Spleen (tissue), 7 donors: ENCODE data around the gene KCNN2.

DNA sequence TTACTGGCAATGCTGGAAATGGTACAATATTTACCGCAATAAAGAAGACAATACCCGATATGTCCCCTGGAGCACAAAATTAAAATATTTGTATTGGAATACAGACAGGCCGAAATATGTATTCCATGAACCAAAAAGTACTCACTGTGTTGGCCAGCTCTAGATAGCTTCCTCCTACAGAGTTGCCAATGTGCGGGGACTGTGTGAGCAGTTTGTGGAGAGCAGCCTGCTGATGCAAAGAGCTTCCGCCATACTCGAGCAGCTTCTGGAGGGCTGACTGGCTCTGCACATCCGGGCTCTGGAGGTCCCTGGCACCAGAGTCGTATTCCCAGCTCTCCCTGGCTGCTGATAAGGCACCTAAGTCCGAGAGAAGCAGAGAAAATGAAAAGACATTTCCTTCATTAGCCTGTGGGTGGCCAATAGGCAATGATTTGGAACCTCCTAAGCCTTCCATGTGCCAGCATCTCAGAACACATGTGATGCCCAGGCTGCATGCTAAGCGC lies 94.4 kb downstream of the TSSK1B start:
- PRO-cap, 4 experiments = no peak in any of the 4 experiments
- RAMPAGE, long total RNA, 4 experiments = no peak in any of the 4 experiments

DNA sequence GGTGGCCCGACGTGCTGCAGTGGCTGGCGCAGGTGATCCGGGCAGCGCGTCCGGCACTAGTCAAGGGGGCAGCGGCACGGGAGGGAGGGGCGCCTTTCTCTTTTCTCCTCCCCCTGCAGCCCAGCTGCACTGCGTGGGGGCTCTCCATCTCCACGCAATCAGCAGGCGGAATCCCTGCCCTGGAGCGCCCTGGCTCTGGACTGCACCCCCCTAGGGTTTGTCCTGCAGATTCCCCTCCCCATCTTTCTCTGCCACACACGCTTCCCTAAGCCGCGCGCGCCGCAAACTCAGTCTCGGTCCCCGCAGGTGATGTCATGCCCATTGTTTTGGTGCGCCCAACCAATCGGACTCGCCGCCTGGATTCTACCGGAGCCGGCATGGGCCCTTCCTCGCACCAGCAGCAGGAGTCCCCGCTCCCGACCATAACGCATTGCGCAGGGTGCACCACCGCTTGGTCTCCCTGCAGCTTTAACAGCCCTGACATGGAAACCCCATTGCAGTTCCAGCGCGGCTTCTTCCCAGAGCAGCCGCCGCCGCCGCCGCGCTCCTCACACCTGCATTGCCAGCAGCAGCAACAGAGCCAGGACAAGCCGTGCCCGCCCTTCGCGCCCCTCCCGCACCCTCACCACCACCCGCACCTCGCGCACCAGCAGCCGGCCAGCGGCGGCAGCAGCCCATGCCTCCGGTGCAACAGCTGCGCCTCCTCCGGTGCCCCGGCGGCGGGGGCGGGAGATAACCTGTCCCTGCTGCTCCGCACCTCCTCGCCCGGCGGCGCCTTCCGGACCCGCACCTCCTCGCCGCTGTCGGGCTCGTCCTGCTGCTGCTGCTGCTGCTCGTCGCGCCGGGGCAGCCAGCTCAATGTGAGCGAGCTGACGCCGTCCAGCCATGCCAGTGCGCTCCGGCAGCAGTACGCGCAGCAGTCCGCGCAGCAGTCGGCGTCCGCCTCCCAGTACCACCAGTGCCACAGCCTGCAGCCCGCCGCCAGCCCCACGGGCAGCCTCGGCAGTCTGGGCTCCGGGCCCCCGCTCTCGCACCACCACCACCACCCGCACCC lies at the start of gene KCNN2:
Gene KCNN2 (plus strand): TSS at position 413 of the 1,054 bp plus-strand sequence.
- PRO-cap, 4 experiments = peak in 4 of 4 experiments; most common plus-strand start position 499 of the sequence (in 4); most common minus-strand start position 295 of the sequence (in 4)
- RAMPAGE, long total RNA, 4 experiments = start-site peak on the plus strand in 1 of 4 experiments, centred at position 422 of the sequence, 7 reads per replicate

DNA sequence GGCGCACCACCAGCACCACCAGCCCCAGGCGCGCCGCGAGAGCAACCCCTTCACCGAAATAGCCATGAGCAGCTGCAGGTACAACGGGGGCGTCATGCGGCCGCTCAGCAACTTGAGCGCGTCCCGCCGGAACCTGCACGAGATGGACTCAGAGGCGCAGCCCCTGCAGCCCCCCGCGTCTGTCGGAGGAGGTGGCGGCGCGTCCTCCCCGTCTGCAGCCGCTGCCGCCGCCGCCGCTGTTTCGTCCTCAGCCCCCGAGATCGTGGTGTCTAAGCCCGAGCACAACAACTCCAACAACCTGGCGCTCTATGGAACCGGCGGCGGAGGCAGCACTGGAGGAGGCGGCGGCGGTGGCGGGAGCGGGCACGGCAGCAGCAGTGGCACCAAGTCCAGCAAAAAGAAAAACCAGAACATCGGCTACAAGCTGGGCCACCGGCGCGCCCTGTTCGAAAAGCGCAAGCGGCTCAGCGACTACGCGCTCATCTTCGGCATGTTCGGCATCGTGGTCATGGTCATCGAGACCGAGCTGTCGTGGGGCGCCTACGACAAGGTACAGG lies 920 bp downstream of the KCNN2 start:
- PRO-cap, 4 experiments = no peak in any of the 4 experiments
- RAMPAGE, long total RNA, 4 experiments = no peak in any of the 4 experiments

DNA sequence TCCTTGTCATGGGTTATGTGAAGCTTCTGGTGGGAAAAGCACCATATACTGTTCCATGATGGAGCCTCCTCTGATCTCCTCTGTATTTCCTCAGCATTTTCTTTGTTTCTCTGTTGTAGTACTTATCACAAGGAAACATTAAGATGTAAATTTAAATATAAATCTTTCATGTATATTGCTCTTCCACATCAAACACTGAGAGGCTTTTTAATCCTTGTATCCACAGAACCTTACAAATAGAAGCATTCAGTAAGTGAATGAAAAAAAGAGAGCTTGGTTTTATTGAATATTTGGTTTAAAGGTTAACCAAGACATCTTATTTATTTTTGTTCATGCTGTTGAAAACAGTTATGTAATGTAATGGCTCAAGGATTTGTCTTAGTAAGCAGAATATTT lies 31.1 kb downstream of the KCNN2 start:
- PRO-cap, 4 experiments = no peak in any of the 4 experiments
- RAMPAGE, long total RNA, 4 experiments = no peak in any of the 4 experiments

DNA sequence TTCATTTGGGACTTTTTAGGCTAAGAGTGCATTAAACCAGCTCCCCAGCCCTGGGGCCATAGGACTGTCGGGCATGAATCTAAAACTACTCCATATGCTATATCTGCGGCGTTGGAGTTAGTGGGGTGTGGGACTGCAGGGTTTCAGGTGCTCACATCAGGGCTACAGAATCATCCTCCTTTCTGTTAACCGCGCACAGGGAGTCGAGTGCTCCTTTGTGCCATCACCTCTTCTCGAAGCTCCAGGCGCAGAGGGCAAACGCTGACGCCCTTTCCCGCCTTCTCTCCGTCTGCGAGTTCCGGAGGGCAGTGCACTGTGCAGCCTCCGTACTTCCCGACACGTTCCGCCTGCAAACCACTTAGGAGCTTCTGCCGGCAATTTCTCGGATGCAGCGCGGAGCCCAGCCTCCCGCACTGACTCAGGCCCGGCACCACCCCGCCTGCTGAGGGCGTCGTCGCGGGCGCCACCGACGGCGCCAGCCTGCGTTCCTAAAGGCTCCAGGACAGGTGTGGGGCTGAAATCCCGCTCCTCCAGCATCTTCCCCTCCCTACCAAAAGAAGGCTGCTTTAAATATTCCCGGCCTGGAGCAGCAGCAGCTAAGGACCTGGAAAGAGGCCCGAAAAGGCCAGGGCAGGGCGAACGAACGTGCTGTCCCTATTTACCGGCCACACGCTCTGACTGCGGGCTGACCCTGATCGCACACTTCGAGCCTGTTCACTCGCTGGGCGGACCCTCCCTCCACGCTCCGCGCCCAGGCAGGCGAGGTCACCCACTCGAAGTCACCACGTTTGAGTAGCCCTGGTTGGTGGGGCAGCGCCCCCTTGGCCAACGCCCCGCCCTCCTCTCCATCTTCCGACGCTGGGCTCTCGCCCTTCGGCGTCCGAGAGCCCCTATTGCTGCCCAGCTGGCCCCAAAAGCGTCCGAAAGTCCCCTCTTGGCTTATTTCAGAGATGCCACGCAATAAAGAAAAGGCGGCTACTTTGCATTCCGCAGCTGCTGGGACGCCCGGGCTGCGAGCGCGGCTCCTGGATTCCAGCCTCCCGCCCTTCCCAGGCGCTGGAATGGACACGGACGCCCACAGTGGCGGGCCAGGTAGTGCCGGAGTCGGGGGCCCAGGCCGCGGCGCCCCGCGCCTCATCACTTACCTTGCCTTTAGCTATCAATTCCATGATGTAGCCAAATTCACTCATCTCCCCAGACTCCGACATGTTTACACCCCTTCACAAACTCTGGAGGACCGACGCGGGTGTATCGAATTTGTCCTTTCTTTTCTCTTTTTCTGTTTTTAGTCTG lies 9.6 kb upstream of the TRIM36 start:
- PRO-cap, 4 experiments = peak in 1 of 4 experiments; most common plus-strand start position 1,095 of the sequence (in 1)
- RAMPAGE, long total RNA, 4 experiments = no peak in any of the 4 experiments

DNA sequence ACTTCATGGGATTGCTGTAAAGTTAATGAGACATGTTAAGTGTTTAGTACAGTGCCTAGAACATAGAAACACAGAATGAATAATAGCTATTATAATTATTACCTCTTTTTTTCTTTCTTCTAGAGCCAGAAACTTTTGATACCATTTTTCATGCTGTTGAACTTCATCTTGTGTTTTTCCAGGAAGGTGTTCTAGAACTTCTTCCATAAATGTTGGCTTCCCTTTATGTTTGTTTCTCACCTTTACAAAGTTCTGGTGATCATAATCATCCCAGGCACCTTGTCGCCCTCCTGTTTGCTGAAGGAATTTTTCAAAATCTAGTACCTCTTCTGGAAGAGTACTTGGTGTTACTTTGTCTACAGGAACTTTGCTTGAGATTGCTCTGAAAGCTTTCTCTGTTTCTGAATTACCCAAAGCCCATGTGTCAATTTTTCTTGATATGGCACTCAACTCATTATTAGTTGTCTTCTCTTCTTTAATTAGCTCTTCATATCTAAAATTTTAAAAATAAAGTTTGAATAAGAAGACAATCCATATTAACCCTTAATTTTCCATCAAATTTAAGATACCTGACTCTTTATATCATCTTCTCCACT lies 12.5 kb upstream of the PGGT1B start:
- PRO-cap, 4 experiments = no peak in any of the 4 experiments
- RAMPAGE, long total RNA, 4 experiments = no peak in any of the 4 experiments

DNA sequence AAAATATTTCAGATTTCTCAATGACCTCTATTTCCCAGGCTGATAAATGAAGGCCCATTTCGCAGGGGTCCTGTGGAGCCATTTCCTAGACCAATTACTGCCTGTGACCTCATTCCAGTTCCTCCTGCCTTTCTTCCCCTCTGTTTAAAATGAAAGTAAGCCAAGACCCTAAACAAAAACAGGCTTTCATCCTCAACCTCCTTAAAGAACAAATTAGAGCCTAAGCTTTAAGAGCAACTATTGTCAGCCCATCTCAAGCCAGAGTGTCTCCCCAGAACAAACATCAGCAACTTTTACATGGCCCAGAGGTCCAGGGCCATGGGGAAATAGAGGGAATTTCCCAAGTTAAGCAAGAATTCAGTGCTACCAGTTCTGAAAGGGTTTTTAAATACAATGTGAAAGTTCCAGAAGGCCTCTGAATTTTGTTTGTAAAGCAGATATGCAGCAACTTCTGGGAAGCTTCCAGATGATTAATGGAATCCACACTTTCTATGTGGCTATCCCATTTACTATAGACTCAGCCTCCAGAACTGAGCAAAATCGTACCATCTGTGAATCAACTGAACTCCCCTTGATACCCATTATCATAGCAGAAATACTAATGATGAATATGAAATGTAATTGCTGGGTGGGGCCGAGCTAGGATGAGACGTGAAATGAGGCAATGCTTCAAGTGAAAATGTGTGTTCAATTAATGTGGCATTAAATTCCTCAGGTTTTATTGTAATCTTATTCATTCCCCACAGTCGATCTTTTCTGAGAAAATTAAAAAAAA lies 93.9 kb downstream of the FEM1C start:
- PRO-cap, 4 experiments = peak in 1 of 4 experiments; most common minus-strand start position 265 of the sequence (in 1)
- RAMPAGE, long total RNA, 4 experiments = no peak in any of the 4 experiments

- PRO-cap, 4 experiments = no peak in any of the 4 experiments
- RAMPAGE, long total RNA, 4 experiments = no peak in any of the 4 experiments
Observed at GRCh38 chr5:115455899-115456352, 88.6 kb downstream of the FEM1C start.

DNA sequence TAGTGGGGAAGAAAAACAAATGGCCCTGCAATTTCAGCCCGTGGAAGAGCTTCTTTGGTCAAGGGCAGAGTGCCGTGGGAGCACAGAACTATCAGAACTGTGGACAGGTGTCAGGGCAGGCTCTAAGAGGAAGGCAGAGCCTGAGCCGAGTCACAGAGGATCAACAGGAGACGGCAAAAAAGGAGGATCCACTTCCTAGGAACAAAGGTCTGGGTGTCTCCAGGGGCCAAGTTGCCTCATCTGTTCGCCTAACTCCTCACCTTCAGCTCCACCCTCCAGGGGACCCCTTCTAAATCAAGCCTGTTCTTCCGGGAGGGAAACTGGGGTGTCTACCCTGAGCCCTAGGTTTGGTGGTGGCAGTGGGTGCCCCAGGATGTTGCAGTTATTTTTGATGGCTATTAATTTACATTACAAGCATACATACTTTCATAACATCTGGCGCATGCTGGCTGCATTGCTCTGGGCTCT lies 88.0 kb downstream of the FEM1C start:
- PRO-cap, 4 experiments = no peak in any of the 4 experiments
- RAMPAGE, long total RNA, 4 experiments = no peak in any of the 4 experiments

- PRO-cap, 4 experiments = no peak in any of the 4 experiments
- RAMPAGE, long total RNA, 4 experiments = no peak in any of the 4 experiments
Observed at GRCh38 chr5:115538455-115539338, 5.9 kb downstream of the FEM1C start.

DNA sequence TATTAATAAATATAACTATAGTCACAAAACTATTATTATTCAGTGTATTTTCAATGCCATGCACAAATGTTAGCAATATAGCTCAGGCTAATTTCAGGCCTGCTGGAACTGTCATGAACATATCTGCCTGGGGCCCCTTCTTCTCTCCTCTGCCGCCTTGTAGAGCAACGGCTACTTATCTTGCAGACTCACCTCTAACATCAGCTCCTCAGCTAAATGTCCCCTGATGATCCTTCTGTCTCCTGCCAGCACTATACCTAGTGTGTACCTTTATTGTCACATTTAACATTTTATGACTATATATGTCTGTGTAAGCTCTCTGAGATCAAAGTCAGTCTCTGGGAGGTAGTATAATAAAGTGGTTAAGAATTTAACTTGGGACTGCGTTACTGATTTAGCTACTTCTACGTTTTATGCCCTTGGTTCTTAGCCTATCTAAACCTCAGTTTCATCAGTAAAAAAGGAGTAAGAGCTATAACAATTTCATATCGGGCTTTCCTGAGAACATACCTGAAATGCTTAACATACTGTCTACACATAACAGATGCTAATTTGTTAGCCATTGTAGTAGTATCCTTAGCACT lies 2.2 kb downstream of the TMED7 start:
- PRO-cap, 4 experiments = no peak in any of the 4 experiments
- RAMPAGE, long total RNA, 4 experiments = no peak in any of the 4 experiments

GRCh38 chr5:115735016-115735580 lies 81.4 kb downstream of the CDO1 start:
- PRO-cap, 4 experiments = no peak in any of the 4 experiments
- RAMPAGE, long total RNA, 4 experiments = no peak in any of the 4 experiments

DNA sequence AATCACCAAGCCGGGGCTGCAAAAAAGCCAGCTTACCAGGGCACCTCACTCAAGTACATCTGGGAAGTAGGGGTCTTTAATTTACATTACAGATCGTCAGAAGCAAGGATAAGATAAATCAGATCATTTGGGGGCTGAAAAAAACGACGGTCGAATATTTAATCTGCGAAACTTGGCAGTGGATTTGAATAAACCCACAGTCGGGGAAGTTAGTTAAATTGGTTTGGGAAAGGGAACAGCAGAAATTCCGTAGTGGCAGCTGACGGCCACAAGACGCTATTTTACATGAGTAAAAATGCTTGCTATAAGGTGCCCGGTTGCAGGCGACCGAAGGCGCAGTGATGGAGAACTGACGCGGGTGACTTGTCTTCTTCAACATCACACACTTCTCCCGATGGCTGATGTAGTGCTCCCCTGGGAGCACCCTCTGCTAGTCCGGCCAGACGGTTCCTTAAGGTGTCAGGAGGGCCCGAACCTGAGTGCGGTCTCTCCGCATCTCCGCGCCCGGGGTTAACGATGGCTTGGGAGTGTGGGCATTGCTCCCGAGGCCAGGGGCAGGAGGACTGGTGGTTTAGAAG lies 1.0 kb downstream of the CDO1 start:
- PRO-cap, 4 experiments = no peak in any of the 4 experiments
- RAMPAGE, long total RNA, 4 experiments = no peak in any of the 4 experiments

- PRO-cap, 4 experiments = no peak in any of the 4 experiments
- RAMPAGE, long total RNA, 4 experiments = no peak in any of the 4 experiments
Observed at GRCh38 chr5:115841082-115841459, 294 bp downstream of the ATG12 start.

GRCh38 chr5:116455155-116455354 lies 119.6 kb downstream of the SEMA6A start:
- PRO-cap, 4 experiments = no peak in any of the 4 experiments
- RAMPAGE, long total RNA, 4 experiments = no peak in any of the 4 experiments

GRCh38 chr5:116571741-116572294 lies 2.8 kb downstream of the SEMA6A start:
- PRO-cap, 4 experiments = peak in 1 of 4 experiments; most common plus-strand start chr5:116572133 (in 1); most common minus-strand start chr5:116571986 (in 1)
- RAMPAGE, long total RNA, 4 experiments = no peak in any of the 4 experiments

- PRO-cap, 4 experiments = peak in 1 of 4 experiments; most common minus-strand start chr5:117147433 (in 1)
- RAMPAGE, long total RNA, 4 experiments = no peak in any of the 4 experiments
Observed at GRCh38 chr5:117147371-117147570, 572.6 kb upstream of the SEMA6A start.

DNA sequence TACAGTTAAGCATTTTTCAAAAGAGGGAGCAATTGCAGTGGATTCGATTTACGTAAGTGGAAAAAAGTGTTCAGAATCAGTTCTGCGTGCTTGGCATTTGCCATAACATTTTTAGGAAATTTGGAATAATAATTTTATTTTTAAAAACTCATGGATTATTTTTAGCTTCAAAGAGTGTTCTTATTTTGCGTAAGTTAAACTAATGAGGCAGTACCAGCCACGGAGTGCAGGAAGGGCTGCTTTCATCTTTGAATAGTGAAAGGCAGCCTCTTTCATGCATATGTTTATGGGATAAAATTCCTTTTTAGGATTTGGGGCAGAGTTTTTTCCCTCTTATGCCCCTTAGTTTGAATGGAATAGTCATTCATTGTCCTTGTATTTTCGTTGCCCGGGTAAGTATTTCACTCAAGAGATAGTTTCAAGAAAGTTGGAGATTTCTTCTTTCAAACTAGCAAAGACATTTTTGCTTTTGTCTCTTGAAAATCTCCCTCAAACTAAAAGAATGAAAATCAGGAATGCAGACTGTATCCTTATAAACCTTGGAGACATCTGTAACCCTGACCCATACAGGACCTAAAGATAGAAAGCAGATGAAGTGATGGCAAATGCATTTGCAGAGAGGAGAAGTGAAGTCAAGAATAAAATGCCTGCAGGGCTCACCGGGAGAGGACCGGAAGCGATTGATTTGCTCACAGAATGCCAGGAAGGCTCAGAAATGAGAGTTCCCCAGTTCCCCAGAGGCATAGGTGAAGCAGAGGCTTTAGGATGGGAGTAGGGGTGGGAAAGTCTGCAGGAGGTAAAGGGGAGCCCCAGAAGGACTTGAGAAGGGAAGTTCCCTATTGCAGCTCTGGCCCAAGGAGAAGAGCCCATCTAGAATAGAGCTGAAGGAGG lies 64.2 kb upstream of the TNFAIP8 start:
- PRO-cap, 4 experiments = no peak in any of the 4 experiments
- RAMPAGE, long total RNA, 4 experiments = no peak in any of the 4 experiments

DNA sequence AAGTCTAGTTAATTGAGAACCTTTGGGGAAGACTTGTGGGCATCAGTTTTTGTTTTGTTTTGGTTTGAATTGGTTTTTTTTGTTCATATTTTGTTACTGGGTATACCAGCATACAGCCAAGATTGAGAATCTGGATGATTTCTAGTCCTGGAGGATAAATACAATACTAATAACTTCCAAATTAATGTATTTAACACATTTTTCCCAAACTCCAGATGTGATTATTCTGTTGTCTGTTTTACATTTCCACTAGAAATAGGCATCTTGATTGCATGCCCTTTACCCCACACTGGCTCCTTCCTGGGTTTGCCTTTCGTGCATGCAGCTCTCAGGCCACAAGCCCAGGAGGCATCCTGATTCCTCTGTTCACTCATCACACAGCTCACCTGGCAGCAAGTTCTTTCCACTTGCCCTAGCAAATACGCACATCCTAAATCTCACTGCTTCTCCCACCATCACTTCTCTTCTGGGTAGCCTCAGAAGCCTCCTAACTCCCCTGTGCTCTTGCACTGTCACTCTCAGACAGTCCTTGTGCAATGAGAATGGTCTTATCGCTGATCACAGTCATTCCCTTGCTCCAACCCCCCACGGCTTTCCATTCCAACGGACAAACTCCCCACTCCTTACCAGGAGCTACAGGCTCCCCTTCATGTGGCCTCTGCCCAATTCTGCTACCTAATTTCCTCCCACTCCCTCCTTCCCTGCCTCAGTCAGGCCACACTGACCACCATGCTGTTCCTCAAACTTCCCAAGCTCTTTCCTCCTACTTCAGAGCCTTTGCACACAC lies 34.4 kb upstream of the TNFAIP8 start:
- PRO-cap, 4 experiments = no peak in any of the 4 experiments
- RAMPAGE, long total RNA, 4 experiments = no peak in any of the 4 experiments

GRCh38 chr5:119322135-119323029 lies 33.4 kb upstream of the TNFAIP8 start:
- PRO-cap, 4 experiments = no peak in any of the 4 experiments
- RAMPAGE, long total RNA, 4 experiments = no peak in any of the 4 experiments